ENCODE measurements around a stretch of chr15.

DNA sequence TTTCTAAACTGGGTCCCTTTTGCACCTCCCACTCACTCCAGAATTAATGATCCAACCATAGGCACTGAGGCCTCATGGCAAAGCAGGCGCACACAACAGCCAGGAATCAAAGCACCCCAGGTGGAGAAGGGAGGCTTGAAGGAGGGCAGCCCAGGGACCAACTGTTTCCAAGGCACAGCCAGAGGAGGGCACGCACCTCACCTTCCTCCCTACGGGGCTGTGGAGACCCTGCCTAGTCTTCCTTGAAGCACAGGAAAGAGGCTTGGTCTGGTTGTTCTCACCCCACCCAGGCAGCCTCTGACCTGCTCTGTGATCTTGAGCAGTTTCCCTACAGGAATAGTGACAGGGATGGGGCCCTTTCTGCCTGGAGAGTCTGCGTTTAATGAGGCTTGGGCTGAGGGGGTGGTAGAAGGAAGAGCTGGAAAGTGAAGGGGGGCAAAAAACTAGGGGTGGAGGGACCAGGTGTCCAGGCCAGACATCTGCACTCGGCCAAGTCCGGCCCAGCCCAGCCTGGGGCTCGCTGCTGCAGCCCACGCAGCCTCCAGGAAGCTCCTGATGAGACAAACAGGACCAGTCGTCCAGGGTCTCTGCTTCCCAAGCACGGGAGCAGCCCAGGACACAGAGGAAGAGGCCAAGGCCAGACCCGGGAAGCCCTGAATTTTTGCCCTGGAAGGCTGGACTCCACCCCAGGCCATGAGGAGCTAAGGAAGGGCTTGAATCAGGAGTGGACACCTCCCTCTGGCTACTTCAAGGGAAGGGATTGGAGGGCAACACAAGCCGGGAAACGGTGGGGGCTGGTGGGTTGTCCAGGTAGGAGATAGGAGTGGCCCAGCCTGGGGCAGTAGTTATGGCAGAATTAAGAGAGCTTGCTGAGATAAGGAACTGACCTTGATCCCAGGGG, 89.8 kb downstream of the ANP32A start:
- CAGE, long polyA plus RNA = no peak
- RRBS = no CpG with 5 or more reads among the region's 13 CpGs

GRCh38 chr15:68819689-68820243, 929 bp downstream of the ANP32A start:
- CAGE, long polyA plus RNA = no peak
- RRBS = 0% methylated on average over 1 of the region's 33 CpGs

- CAGE, long polyA plus RNA = no peak
- RRBS = no CpG with 5 or more reads among the region's 3 CpGs
These were observed 2.9 kb downstream of the GLCE start for GRCh38 chr15:69163409-69163745.

DNA sequence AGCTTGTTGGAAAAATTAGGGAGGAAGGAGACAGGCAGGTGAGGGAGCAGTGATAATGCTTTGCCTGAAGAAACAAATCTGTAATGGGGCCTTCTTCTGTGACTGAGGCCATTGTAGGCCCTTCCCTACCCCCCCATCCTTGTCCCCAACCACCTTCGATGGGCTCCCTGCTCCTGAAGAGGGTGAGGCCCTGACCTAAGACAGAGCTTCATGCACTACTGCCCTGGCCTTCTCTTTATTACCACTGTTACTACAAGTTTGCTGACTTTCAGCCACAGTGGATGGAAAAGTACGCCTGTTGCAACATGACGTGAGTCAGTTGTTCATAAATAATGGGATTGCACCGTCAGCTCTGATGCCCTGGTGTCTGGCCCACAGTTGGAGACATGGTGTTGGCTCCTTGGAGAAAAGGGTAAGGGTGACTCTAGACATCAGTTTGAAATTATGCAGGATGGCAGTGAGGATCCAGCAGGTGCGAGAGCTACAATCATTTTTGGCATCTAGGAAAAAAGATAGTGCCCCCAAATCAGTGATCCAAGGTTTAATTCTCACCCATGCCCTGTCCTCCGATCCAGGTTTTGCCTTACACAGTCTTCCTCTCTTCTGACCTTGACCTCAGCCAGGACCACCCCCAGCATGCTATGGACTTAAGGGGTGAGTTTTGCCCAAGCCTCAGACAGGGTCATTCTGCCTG, 5.5 kb downstream of the PAQR5 start:
- CAGE, long polyA plus RNA = no peak
- RRBS = no CpG with 5 or more reads among the region's 6 CpGs

DNA sequence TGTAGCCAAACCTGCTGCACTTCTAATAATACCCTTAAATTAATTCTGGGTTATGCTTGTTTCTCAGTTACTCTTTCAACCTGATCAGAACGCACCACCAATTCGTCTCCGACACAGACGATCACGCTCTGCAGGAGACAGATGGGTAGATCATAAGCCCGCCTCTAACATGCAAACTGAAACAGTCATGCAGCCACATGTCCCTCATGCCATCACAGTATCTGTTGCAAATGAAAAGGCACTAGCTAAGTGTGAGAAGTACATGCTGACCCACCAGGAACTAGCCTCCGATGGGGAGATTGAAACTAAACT, 7.9 kb upstream of the RPLP1 start:
- CAGE, long polyA plus RNA = no peak
- RRBS = no CpG with 5 or more reads among the region's 7 CpGs

- CAGE, long polyA plus RNA = no peak
- RRBS = no CpG with 5 or more reads among the region's 35 CpGs
These were observed 9.5 kb downstream of the RPLP1 start for GRCh38 chr15:69461989-69462672.

- CAGE, long polyA plus RNA = no peak
- RRBS = no CpG with 5 or more reads among the region's 3 CpGs
These were observed 84.3 kb downstream of the RPLP1 start for GRCh38 chr15:69536901-69537434.

DNA sequence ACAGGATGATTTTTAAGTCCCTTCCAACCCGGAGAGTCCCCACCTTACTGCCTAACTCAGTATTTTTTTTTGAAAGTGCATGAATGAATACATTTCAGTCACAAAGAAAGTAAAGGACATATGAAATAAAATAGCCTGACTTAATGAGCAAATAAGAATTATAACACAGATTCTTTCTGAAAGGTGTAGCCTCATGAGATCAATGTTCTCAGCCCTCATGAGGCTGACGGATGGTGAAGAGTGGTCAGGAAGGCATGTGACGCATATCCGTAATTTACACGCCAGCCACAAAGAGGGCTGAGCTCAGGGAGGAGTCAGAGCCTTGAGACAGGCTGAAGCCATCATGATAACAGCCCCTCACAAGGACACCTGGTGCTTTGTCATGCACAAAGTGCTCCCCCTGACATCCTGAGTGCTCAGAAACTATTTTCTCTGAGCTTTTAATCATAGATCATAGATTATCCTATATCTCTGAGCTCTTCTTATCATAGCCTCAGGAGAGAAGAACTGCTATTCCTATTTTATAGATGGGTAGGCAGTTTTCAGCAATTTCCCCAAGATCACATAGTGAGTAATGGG, 266.9 kb downstream of the RPLP1 start:
- CAGE, long polyA plus RNA = no peak
- RRBS = no CpG with 5 or more reads among the region's 5 CpGs

- CAGE, long polyA plus RNA = no peak
- RRBS = no CpG with 5 or more reads among the region's 1 CpG
These were observed 321.1 kb downstream of the TLE3 start for GRCh38 chr15:69776612-69776935.

DNA sequence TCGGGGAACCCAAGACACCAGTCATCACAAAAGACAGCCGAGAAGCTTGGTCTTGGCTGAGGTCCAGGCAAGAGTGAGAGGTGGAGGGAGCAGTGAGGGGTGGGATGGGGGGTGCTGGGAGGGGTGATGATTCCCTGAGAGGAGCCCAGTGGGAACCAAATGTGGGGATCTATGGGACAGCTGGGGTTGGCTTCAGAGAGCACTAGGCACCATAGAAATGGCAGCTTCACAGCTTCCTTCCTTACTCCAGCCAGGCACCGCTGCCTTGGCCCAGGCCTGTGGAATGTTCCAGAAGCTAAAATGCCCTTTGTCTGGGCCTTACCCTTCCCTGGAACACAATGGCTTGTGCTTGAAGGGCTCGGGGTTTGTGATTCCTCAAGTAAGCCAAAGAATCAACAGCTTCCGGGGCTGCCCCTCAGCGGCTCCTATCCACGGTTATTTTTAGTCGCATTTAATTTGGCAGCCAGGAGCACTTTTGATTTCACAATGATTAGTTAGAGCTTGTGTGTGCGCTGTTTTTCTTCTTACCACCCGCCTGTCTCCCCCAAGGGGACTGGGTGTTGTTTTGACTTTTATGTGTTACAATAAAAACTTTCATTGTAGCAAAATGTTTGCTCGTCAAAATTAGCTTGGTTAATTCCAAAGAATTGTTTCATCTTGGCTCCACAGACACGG, 74.0 kb downstream of the TLE3 start:
- CAGE, long polyA plus RNA = no peak
- RRBS = no CpG with 5 or more reads among the region's 12 CpGs

GRCh38 chr15:70043988-70044373, 53.7 kb downstream of the TLE3 start:
- CAGE, long polyA plus RNA = no peak
- RRBS = no CpG with 5 or more reads among the region's 2 CpGs

GRCh38 chr15:70055005-70056174, 42.3 kb downstream of the TLE3 start:
- CAGE, long polyA plus RNA = no peak
- RRBS = no CpG with 5 or more reads among the region's 32 CpGs

- CAGE, long polyA plus RNA = no peak
- RRBS = no CpG with 5 or more reads among the region's 13 CpGs
These were observed 27.3 kb downstream of the TLE3 start for GRCh38 chr15:70070276-70070904.

DNA sequence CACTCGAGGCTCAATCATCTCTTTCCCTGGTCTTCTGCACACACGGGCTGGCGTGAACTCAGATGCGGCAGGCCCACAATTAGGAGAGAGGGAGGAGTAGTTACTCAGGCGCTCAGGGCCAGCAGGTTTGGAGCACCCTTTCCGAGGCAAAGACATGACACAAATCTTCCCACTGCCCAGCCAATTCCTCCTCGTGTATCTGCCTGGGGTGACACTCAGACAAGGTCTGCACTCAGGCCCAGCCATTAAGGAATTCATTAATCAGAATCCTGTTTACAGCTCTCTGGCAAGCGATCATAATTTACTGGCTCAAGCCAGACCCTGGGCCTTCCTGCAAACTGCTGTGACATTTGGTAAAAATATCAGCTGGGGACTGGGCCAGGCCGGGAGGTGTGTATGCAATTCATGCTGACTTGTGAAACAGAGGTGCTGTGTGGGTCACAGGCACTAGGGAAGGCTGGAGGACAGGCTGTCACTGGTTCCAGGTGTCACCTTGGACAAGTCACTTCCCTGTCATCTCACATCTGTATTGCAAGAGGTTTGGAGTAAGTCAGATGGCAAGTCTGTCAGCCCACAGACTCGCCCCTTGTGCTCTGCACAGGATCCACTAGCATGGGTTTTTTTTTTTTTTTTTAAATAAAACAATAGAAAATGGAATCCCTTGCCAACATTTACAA, 68.2 kb upstream of the TLE3 start:
- CAGE, long polyA plus RNA = no peak
- RRBS = no CpG with 5 or more reads among the region's 10 CpGs

- CAGE, long polyA plus RNA = no peak
- RRBS = 13% methylated on average over 2 of the region's 12 CpGs
These were observed 98.1 kb upstream of the TLE3 start for GRCh38 chr15:70195630-70196502.

- CAGE, long polyA plus RNA = no peak
- RRBS = no CpG with 5 or more reads among the region's 3 CpGs
These were observed 242.5 kb upstream of the TLE3 start for GRCh38 chr15:70340270-70340658.

GRCh38 chr15:70459725-70460296, 303.5 kb downstream of the UACA start:
- CAGE, long polyA plus RNA = no peak
- RRBS = no CpG with 5 or more reads among the region's 15 CpGs

GRCh38 chr15:70478319-70478832, 285.0 kb downstream of the UACA start:
- CAGE, long polyA plus RNA = no peak
- RRBS = no CpG with 5 or more reads among the region's 17 CpGs

DNA sequence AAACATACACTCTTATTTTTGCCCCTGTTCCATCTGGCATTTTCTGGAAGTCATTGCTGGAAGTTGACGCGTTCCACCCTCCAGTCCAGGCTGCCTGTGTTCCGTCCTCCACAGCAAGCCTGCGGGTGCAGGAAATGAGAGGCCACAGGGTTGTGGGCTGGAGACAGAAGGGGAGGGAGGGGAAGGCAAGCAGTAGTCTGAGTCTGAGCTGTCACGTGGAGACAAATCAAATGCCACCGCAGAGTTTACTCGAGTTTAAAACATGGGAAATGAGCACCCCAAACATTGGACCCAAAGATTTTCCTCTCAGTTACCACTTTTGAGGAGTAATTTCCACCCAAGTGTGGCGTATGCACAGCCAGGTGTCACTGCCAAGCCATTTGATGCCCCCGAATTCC, 204.1 kb downstream of the UACA start:
- CAGE, long polyA plus RNA = no peak
- RRBS = no CpG with 5 or more reads among the region's 9 CpGs

DNA sequence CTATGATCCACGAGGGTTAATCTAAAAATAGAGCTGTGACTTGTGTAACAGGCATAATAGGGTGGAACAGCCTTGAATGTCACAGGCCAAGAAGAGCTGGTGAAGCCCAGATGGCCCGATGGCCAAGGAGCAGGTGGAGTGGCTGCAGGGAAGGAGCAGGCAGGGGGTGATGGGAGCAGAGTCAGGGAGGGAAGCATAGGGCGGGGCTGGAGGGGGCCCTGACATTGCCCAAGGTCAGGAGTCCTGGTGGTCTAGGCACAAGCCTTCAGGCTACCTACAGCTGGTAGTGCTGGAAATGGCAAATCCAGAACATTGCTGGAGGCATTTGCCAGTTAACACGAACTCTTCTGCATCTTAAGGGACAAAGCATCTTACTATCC, 24.1 kb downstream of the LARP6 start:
- CAGE, long polyA plus RNA = no peak
- RRBS = no CpG with 5 or more reads among the region's 4 CpGs

Data from mammary epithelial cell (primary cell).